Fibroblast of villous mesenchyme (primary cell): ENCODE data around the gene TMEM11.

DNA sequence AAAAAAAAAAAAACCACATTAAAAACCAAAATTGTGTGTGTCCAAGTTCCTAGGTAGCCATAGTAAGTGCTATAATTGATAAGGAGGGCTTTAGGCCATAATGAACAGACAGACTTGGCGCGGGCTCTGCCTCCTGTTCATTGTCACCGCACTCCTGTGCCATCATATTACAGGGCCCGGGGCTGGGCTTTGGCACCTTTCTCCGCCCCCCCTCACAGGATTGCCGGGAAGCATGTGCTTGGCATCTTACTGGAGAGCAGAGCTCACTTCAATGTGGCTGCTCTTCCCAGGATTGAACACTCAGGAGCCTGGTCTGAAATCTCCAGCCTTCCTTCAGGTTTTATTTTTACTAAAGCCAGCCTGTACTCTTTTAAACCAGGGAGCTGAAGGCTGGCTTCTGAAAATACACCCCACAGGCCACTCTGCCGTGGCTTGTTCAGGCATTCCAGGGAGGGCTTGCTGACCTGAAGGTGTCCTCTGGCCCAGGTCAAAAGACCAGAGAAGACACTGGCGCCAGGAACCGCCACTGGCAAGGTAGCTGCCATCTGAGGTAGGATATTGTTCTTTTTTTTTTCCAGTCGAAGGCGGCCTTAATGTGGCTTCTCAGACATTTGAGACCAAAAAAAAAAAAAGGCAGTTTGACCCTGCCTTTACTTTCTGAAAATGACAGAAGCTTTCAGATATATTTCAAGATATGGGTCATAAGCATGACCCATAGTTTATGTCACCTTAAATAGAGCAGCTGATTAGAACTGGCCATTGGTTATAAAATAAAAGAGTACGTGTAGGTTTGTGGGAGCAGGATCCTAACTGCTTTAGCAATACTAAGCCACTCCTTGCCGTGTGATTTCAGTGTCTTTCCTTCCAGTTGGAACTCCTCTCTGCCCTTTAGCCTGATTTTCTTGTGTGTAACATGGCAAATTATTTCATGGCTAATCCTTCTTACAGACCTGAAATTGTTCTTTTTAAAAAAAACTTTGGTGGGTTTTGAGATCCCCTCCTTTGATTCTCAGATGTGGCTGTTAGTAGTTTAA, 39.5 kb downstream of the DHRS7B start:
- CAGE, long polyA plus RNA: no peak

DNA sequence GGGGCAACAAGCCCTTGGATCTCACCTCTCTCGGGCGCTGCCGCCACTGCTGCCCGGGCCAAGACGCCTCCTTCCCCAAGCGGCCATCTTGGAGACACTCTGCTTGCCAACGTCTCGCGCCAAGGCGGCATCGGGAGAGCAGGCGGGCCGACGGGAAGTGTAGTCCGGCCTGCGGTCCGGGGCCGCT, at the start of gene TMEM11:
TSS of gene TMEM11 (minus strand) at position 96 of the 187 bp plus-strand sequence.
- CAGE, long polyA plus RNA: start-site peak on the minus strand centred at position 138 of the sequence, 101 bp wide, 3,258 and 2,537 reads in 2 replicates

- CAGE, long polyA plus RNA: no peak
Measured at GRCh38 chr17:21284113-21284466, 421 bp upstream of the MAP2K3 start.

- CAGE, long polyA plus RNA: no peak
Measured at GRCh38 chr17:21304673-21305180, 20.2 kb downstream of the MAP2K3 start.

GRCh38 chr17:21376793-21377728, 904 bp downstream of the KCNJ12 start:
- CAGE, long polyA plus RNA: no peak

GRCh38 chr17:21377729-21377966, 1.5 kb downstream of the KCNJ12 start:
- CAGE, long polyA plus RNA: no peak

GRCh38 chr17:21524008-21524791, 148.0 kb downstream of the KCNJ12 start:
- CAGE, long polyA plus RNA: no peak

DNA sequence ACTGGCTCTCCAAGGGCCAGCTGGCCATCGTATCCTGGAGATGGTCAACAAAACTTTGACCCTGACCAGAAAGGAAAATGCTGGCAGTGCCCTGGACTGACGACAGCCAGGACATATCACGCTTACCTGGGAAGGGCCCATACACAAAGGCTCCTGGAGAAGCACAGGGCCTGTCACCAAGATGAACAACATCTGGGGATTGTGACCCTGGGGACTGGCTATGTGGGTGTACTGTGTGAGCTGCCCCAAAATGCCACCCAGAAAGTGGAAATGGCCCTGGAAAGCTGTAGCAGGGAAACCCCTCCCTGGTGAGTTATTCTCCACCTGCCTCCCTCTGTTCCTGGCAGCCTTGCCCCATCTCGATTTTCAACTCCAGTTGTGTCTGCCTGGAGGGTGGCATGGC, 117.6 kb upstream of the KCNJ18 start:
- CAGE, long polyA plus RNA: no peak

DNA sequence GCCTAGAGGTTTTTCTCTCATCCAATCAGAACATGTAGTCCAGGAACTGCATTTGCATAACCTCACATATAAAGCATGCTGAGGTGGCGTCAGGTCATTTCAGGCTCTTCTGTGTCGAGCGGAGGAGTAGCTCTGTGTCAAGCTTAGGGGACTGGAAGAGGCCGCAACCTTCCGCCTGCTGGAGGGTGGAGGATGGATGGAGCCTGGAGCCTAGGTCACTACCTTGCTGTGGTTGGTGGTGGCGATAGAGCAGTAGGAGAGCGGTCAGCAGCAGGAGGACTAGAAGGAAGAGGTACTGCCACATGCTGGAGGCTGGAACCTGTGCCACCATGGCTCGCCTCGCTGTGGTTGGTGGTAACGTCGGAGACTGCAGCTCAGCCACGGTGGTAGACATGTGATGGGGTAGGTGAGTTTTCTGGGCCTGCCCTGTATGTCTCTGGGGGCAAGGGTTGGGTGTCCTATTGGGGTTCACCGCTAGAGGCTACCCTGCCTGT, 79.5 kb upstream of the KCNJ18 start:
- CAGE, long polyA plus RNA: no peak

GRCh38 chr17:22203436-22204015, 511.2 kb downstream of the KCNJ18 start:
- CAGE, long polyA plus RNA: no peak

DNA sequence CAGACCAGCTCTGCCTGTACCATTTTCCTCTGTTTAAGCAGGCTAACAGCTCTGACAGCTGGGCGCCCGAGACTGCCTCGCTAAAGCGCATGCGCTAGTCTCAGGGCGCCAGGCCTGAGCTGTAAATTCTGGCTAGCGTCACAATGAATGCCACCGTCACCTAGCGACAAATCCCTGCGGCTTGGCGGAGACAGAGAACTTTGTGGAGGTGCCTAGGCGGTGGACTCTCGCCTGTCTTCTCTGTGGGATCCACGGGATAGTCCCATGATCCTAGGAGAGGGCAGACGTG, 573.9 kb downstream of the KCNJ18 start:
- CAGE, long polyA plus RNA: no peak

DNA sequence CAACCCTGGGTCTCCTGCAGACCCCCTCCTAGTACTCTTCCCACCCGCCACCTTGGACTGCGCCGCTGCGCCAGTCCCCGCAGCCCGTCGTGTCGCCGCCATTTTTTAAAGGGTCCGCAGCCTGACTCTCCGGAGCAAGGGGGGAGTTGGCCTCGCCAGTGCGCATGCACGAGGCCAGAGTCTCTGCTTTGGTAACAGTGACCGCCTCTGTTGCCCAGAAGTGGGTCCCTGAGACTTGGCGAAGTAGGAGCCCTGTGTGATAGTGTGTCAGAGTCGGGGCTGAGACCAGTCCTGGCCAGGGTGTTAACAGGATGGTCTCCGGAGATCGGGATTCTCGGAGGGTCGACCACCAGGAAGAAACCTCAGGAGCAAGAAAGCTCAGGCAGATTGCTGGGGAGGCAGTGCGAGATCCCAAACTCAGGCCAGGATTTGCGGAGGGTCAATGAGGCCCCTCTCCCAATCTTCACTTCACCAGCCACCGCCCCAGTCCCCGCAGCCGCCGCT, 612.5 kb downstream of the KCNJ18 start:
- CAGE, long polyA plus RNA: no peak

- CAGE, long polyA plus RNA: no peak
Measured at GRCh38 chr17:22521275-22521738, 829.0 kb downstream of the KCNJ18 start.

DNA sequence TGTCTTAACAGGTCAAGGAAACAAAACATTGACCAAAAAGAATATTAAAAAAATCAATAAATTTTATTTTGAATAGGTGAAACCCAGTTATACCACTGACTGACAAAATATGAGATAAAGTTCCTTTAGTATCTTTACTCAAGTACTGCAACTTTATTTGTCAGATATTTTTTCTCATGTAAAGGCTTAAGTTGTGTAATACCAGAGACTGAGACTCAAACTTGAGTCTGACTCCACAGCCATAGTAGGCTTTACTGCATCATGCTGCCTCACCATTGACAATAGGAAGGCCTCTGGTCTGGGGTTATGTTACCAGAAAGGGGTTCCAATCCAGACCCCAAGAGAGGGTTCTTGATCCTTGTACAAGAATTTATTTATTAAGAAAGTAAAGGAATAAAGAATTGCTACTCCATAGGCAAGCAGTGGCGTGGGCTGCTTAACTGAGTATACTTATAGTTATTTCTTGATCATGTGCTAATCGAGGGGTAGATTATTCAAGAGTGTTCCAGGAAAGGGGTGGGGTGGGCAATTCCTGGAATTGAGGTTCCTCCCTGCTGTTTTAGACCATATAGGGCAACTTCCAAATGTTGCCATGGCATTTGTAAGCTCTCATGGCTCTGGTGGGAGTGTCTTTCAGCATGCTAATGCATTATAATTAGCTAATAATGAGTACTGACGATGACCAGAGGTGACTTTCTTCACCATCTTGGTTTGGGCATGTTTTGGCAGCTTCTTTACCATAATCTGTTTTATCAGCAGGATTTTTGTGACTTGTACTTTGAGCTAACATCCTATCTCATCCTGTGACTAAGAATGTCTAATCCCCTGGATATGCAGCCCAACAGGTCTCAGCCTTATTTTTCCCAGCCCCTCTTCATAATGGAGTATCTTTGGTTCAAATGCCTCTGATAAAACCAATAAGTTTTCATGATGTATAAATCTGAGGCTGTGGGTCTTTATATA, 187.3 kb upstream of the WSB1 start:
- CAGE, long polyA plus RNA: no peak

- CAGE, long polyA plus RNA: no peak
Measured at GRCh38 chr17:27299455-27299878, 5.6 kb downstream of the WSB1 start.

GRCh38 chr17:27526370-27527110, 70.3 kb downstream of the KSR1 start:
- CAGE, long polyA plus RNA: no peak

- CAGE, long polyA plus RNA: no peak
Measured at GRCh38 chr17:27532256-27533233, 76.3 kb downstream of the KSR1 start.

- CAGE, long polyA plus RNA: no peak
Measured at GRCh38 chr17:27538332-27538877, 82.2 kb downstream of the KSR1 start.

GRCh38 chr17:27551596-27552262, 79.3 kb upstream of the LGALS9 start:
- CAGE, long polyA plus RNA: no peak

DNA sequence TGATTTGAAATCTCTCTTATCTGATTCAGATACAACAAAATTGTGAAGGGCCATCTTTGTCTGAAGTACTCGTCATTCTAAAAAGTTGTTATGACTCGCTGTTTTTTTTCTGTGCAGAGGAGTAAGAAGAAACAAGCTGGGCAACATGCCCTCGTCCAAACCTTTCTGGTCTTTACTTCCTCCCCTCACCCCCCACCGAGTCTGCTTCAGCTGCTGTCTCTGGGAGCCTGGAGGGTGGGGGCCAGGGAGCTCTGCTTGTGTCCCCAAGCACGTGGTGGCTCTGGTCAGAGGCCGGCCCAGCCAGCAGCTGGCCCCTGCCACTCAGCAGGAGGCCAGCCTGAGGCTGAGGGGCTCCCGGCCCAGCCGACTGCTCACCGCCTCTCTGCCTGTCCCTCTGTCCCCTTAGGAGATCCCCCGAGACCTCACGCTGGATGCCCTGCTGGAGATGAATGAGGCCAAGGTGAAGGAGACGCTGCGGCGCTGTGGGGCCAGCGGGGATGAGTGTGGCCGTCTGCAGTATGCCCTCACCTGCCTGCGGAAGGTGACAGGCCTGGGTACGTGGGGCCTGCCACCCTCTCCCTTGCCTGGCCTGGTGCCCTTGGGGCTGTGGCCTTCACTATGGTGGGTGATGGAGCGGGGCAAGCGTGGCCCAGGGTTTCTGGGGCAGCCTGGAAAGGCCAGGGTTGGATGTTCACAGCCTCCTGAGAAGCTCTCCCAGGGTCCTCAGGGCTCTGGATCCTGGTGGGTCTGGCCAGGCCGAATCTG, 53.7 kb upstream of the LGALS9 start:
- CAGE, long polyA plus RNA: no peak